ENCODE measurements around a stretch of chr11.

GRCh38 chr11:126263248-126264020, 5.3 kb downstream of the SRPRA start:
- PRO-cap = no peak
- RAMPAGE, long total RNA, 4 experiments = start-site peak on the plus strand in 1 of 4 experiments, at chr11:126263170-126263816 at its widest, 5 reads per replicate

- PRO-cap = no peak
- RAMPAGE, long total RNA, 4 experiments = no peak in any of the 4 experiments
These were observed 23.3 kb upstream of the ST3GAL4 start for GRCh38 chr11:126331959-126332903.

GRCh38 chr11:126357043-126357693, 1.7 kb downstream of the ST3GAL4 start:
- PRO-cap = no peak
- RAMPAGE, long total RNA, 4 experiments = no peak in any of the 4 experiments

DNA sequence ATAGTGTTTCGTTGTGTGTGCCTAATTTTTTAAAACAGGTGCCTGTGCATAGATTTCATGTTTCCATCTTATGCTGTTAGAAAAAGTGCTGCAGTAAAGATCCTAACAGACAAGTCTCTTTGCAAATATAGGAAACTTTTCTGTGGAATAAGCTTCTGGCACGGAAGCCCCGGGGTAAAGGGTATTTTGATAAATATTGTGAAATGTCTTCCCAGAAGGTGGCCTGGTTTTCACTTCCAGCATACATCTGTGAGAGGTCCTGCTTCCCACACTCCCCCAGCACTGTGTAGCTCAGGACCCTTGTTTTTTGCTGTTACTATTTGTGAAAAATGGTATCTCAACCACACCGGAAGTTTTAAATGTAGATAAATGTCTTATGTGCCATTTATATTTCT, 14.5 kb downstream of the ST3GAL4 start:
- PRO-cap = no peak
- RAMPAGE, long total RNA, 4 experiments = no peak in any of the 4 experiments

- PRO-cap = no peak
- RAMPAGE, long total RNA, 4 experiments = no peak in any of the 4 experiments
These were observed 28.9 kb downstream of the ST3GAL4 start for GRCh38 chr11:126384368-126384869.

DNA sequence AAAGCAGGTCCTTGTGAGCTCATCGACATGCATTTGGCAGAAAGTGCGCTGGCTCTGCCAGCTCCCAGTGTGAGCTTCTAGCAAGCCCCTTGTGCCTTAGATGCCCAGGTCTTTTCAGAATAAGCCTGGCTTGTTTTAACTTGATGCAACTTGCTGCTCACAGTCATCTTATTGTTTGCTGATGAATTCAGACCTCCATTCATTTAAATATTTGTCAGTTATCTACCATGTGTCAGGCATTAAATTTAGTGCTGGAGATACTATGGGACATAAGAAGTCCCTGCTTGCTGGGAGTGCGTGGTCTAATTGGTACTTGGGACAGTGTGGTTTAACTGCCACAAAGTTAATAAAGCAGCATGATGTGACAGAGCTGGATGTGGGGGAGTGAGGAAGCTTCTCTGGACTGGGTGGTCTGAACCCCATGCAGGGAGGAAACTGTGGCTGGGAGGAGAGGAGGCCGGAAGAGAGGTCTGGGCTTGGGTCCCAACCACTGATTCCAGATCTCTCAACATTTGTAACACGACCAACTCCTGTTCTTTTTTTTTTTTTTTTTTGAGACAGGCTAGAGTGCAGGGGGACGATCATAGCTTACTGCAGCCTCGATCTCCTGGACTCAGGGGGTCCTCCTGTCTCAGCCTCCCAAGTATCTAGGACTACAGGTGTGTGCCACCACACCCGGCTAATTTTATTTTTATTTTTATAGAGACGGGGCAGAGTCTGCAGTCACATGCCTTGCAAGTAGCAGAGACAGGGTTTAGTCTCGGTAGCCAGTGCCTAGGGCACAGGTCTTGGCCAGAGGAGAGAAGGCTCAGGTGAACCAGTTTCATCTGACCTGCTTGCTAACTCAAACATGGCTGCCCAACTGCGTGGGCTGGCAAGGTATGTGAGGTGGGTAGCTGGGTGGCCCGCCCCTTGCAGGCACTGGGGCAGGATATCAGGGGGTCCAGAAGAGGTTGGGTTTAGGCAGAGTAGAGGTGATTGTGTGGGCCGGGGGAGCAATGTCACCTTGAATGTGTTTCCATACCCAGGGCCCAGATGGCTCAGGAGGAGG, 37.3 kb downstream of the ST3GAL4 start:
- PRO-cap = no peak
- RAMPAGE, long total RNA, 4 experiments = no peak in any of the 4 experiments

DNA sequence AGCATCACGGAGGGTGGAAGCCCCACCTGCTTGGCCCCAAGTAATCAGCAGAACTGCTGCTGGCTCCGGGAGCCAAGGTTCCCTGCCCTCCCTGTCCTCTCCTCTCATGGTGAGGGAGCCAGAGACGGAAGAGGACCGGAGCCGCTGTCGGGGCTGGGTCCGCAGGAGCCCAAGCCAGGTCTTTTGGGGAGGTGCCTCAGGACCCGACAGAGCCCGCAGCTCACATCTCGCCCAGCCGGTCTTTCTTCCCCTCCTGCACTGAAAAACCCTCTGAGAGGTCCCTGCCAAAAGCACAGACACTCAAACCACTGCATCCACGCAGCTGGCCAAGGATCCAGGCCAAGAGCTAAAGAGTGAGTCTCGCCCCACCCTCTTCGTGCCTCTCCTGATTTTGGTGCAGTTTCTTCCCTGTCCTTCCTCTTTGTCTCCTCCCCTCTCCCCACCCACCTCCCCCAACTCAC, 97.2 kb downstream of the ST3GAL4 start:
- PRO-cap = no peak
- RAMPAGE, long total RNA, 4 experiments = no peak in any of the 4 experiments

- PRO-cap = no peak
- RAMPAGE, long total RNA, 4 experiments = no peak in any of the 4 experiments
These were observed 122.5 kb downstream of the ST3GAL4 start for GRCh38 chr11:126478062-126478336.

GRCh38 chr11:128021324-128021852, 566.0 kb downstream of the ETS1 start:
- PRO-cap = no peak
- RAMPAGE, long total RNA, 4 experiments = no peak in any of the 4 experiments

GRCh38 chr11:128095265-128096073, 491.9 kb downstream of the ETS1 start:
- PRO-cap = no peak
- RAMPAGE, long total RNA, 4 experiments = no peak in any of the 4 experiments

DNA sequence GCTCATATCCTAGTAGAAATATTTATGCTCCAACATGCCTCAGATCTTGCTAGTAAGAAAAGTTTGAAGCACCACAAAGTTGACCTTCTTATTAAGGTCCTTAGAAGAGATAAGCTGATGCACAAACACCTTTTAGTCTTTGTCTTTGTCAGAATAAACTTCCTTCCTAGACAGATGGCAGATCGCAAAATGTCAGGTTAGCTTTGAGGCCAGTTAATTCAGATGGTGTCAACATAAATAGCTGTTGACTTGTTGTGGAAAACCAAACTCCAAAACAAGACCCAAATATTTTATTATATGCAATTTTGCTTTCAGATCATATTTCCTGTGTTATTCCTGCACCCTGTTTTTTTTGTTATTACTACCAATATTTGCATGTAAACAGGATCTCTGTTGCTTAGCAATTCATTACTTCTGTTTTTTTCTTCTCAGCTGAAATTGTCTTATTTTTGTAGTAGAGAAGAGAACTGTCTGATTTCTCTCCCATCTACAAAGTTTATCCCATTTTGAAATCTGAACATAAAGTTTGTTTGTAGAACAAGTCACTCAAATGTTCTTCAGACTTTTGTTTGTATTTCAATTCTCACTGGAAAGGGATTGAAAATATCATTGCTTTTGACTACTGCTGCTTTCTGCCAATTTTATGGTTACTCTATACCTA, 315.9 kb downstream of the ETS1 start:
- PRO-cap = no peak
- RAMPAGE, long total RNA, 4 experiments = no peak in any of the 4 experiments

- PRO-cap = bidirectional peak, plus-strand start at chr11:128302802, minus-strand start at chr11:128302582; unidirectional peak, plus-strand start at chr11:128303097
- RAMPAGE, long total RNA, 4 experiments = no peak in any of the 4 experiments
These were observed 284.8 kb downstream of the ETS1 start for GRCh38 chr11:128302299-128303274.

DNA sequence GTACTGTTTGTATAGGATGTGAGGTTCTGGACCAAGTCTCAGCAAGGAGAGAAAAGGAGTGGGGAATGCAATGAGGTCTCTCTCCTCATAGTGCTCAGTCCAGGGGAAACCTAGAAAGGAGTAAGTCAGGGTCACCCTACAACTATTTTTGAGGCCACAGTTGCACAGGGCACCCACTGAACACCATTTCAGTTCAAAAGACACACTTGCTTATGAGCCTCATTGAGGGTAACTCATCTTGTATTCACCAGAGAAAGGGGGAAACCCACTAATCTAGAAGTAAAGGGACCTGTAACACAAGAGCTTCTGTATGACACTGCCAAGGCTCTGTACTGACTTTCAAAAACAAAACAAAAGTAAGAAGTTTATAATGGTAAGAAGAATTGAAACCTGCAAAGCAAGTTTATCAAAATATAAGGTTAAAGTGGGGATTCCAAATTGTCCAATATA, 275.4 kb downstream of the ETS1 start:
- PRO-cap = no peak
- RAMPAGE, long total RNA, 4 experiments = no peak in any of the 4 experiments

DNA sequence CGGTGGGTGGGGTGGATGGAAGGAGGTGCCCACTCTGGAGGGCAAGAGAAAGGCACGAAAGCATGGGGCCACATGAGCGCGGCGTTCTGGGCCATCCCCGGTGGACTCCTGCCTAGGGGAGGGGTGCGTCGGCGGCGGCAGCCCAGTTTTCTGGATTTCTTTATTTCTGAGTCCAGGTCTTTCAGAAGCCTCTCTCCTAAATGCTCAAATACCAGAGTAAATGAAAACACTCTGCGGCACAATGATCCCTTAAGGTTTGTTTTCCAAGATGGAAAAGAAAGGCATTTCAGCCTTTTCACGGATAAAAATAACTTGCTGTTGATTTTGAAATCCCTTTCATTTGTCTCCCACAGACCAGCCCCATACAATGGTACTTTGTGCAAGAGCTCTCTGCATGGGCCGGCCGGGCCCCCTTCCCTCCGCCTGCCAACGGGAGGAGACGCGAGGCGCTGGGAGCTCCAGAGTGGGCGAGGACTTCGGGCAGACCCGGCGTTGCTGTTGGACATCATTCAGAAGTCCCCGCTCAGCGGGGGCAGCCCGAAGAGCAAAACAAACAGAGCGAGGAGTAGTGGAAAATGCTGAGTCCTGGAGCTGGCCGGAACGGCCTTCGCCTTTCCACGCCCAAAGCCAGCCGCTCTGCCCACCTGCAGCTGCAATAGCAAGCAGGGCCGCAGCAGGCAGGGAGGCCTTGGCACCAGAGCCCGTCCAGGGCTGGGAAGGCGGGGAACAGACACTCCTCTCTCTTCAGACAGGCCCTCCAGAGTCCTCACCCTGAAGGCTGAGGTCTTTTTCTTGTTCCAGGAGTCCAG, 135.8 kb downstream of the ETS1 start:
- PRO-cap = no peak
- RAMPAGE, long total RNA, 4 experiments = no peak in any of the 4 experiments

- PRO-cap = unidirectional peak, minus-strand start at chr11:128458394
- RAMPAGE, long total RNA, 4 experiments = no peak in any of the 4 experiments
These were observed 129.2 kb downstream of the ETS1 start for GRCh38 chr11:128458107-128458617.

DNA sequence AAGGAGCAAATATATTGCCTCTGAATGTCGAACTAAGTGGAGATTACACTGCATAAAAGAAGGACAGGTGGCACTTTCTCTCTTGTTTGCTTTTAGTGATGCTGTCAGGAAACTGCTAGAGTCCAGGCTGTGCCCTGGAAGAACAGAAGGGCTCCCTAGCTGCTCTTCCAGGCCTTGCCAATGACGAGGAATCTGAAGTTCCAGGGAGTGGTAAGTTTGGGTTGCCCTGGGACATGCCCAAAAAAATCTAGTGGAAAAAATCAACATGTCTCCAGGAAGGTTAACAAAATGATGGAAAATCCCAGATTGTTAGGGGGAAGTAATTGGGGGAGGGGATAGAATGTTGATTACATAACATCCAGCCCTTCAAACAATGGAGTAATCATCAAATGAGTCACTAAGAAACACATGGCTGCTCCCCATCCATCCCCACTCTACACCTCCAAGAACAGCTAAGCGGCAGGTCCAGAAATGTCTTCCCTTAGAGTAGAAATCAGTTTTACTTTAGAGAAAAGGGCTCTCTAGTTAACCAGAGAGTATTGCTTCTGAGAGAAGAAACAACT, 95.0 kb downstream of the ETS1 start:
- PRO-cap = bidirectional peak, plus-strand start at position 439 of the sequence, minus-strand start at position 182 of the sequence
- RAMPAGE, long total RNA, 4 experiments = no peak in any of the 4 experiments

- PRO-cap = no peak
- RAMPAGE, long total RNA, 4 experiments = no peak in any of the 4 experiments
These were observed 65.7 kb downstream of the ETS1 start for GRCh38 chr11:128521629-128522071.

DNA sequence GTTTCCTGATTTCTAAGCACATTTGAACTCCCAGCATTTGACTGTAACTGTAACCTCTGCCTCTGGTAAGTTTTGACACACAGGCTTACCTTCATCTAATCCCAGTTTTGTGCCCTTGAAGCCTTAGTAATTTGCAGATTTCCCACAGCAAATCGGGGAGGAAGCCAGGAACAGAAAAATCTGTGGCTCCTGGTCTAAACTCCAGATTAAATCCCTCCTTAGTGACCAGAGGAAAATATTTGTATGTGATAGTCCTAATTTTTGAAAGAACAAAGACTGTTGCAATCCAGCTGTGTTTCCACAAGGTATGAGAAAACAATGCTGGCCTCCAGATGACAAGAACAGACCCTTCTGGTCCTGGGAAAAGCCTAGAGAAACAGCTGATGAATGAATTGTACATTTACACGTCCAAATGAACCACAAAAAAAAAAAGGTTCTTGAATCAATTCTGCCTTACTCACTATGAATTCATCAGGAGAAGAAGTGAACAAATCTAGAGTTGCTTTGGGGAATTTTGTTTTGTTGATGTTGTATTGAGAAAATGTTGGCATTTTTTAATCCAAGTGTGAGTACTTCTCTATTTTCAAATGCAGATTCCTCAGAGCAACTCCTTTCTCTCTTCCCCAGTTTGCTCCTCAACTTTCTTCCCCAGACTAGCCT, 63.7 kb downstream of the ETS1 start:
- PRO-cap = no peak
- RAMPAGE, long total RNA, 4 experiments = no peak in any of the 4 experiments

DNA sequence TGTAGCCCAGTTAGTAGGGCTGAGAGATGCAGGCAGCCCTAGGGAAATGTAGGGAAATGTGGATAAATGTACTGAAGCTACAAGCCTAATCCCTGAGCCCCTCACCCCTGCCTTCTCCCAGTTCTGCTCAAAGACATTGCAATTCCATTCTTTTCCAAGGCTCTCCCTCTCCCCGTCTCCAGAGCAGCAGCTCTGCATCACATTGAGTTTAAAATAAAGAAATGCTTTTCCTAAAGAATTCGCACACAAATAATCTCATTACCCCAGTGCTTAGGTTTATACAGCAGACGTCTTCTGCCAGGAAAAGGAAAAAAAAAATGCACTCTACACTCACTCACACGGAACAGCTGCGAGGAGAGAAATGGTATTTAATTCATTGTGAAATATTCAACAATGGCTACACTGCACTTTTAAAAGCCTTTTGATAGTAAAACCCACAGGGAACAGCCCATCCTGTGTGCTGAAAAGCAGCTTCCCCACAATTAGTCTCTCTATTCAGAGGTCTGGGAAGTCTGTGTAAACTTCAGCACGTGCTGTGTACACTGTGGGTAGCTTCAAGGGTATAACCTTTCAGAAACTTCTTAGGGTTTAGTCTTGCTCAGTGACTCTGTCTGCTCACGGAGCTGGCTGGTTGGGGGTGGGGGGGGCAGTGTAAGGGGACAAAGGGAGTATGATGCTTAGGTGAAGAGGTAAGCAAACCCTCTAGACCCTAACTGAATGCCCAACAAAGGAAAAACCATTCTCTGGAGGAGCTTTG, 42.8 kb downstream of the ETS1 start:
- PRO-cap = no peak
- RAMPAGE, long total RNA, 4 experiments = no peak in any of the 4 experiments

DNA sequence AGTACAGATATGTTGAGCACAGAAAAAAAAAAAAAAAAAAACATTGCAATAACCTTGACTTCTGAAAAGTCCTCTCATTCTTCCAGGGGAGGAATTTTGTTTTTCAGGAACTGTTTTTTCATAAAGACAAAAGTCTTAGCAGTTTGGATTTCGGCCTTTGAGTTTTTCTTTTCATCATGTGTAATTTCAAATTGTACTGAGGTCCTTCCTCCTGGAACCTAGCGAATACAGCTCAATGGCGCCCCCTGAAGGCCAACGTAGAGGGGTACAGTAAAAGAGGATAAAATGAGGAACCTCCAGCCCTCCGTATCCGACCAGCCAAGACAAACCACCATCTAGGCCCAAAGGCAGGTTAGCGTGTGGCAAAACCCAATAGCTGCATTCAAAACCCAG, 43.0 kb upstream of the ETS1 start:
- PRO-cap = no peak
- RAMPAGE, long total RNA, 4 experiments = no peak in any of the 4 experiments